Melanocyte of skin (primary cell): ENCODE measurements around a stretch of chr1.

GRCh38 chr1:17597613-17598338 is 58.3 kb downstream of the ARHGEF10L start:
- CAGE, long polyA plus RNA, 2 experiments: no peak in any of the 2 experiments

DNA sequence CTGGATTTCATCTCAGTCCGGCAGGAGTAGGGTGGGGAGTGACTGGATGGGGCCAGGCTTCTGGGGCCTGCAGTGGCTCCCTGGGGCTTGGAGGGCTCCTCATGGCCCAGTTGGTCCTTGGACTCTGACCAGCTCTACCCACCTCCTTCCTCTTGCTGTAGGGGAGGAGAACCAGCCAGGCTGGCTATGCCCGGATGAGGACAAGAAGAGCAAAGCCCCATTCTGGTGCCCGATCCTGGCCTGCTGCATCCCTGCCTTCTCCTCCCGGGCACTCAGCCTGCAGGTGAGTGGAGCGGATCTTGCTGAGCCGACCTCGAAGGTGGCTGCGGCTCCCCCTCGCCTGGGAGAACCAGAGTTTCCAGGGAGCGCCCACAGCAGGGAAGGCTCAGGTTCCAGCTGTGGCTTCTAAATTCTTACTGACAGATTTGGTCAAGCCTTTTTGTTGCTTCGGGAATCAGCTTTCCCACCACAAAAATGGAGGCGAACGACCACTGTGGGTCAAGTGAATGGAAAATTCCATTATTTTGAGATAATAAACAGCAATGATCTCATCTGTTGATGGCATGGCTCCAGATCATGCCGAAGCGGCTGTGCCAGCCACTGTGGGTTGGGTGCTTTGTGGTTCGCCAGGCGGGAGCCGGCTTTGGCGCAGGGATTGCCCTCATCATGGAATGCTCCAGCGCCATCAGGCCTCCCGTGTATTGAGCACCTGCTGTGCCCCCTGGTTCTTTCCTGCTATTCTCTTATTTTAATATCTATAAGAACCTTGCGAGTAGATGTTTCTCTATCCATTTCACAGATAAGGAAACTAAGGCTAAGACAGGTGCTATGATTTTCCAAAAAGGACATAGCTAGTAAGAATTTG is 106.5 kb upstream of the ACTL8 start:
- CAGE, long polyA plus RNA, 2 experiments: no peak in any of the 2 experiments

GRCh38 chr1:17663990-17664611 is 91.0 kb upstream of the ACTL8 start:
- CAGE, long polyA plus RNA, 2 experiments: no peak in any of the 2 experiments

GRCh38 chr1:17708552-17708776 is 46.7 kb upstream of the ACTL8 start:
- CAGE, long polyA plus RNA, 2 experiments: no peak in any of the 2 experiments

DNA sequence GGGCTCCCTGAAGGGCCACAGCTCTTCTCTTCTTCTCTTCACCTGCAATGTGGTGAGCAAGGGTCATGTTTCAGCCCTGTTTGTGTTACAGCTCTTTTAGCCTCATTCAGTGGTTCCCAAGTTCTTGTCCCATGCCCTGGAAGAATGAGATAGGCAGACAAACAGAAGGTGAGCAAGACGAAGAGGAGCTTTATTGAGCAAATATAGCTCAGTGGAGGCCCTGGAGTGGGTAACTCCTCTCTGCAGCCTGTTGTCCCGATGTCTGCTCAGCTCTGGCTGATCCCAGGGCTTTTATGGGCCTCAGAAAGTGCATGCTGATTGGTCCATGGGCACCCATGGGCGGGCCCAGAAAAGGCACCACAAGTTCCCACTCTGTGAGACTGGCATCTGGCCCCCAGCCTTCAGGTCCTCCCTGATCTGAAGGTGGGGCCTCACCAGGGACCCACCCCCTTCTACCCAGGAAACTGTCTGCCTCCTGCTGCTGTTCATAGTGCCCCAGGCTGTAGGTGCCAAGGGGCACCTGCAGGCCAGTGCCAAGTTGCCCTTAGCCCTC is 35.2 kb downstream of the ACTL8 start:
- CAGE, long polyA plus RNA, 2 experiments: no peak in any of the 2 experiments

GRCh38 chr1:18938469-18938677 is 18.1 kb downstream of the IFFO2 start:
- CAGE, long polyA plus RNA, 2 experiments: no peak in any of the 2 experiments

- CAGE, long polyA plus RNA, 2 experiments: no peak in any of the 2 experiments
These were observed 14.6 kb downstream of the IFFO2 start for GRCh38 chr1:18941827-18942259.

DNA sequence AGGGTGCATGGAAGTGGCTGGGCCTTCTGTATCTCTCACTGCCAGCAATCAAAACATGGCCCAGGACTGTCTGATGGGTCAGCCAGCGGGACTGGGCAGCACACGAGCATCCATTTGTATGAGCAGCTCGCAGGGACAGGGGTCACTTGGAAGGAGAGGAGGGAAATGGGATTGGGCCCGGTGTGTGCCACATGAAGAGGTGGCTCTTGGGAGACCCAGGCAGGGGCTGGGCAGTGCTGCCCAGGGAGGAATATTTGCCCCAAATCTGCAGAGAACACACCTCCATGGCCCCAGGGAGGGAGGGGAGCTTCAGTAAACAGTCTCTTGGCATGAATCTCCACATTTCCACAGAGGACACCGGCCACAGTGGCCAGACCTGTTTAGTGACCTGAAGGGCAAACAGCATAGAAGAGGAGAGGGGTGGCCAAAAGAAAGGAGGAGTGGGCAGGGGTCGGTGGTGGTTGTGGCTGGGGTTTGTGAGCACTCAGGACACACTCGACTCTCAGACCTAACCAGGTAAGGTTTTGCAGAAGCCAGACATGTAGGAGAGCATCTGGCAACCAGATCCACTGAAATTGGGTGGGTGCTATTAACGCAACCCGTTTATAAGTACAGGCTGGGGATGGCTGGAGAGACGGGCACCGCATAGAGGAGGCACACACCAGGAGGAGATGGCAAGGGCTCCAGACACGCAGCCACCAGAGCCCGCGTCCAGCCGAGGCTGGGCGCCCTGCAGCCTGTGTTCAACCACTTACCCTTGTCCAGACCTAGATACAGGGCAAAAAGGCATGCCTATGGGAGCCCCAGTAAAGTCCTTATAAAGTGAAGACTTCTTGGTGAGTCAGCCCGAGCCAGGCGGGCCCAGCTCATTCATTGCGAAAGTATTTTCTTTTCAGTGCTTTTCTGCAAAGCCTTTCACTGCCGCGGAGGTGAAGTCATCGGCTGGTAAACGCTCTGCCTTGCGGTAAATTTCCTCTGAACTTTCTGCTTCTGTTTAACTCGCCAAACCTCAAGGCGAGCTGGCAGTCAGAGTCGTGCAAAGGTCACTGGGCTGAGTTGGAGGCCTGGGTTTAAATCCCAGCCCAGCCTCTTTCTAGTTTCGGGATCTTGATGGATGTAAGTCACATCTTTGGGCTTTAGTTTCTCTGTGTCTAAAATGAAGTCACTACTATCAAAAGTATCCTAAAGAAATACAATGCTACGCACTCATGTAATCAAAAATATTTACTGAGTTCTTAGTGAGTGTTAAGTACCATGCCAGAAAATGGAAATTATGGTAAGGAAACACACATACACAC is 54.3 kb upstream of the IFFO2 start:
- CAGE, long polyA plus RNA, 2 experiments: no peak in any of the 2 experiments

DNA sequence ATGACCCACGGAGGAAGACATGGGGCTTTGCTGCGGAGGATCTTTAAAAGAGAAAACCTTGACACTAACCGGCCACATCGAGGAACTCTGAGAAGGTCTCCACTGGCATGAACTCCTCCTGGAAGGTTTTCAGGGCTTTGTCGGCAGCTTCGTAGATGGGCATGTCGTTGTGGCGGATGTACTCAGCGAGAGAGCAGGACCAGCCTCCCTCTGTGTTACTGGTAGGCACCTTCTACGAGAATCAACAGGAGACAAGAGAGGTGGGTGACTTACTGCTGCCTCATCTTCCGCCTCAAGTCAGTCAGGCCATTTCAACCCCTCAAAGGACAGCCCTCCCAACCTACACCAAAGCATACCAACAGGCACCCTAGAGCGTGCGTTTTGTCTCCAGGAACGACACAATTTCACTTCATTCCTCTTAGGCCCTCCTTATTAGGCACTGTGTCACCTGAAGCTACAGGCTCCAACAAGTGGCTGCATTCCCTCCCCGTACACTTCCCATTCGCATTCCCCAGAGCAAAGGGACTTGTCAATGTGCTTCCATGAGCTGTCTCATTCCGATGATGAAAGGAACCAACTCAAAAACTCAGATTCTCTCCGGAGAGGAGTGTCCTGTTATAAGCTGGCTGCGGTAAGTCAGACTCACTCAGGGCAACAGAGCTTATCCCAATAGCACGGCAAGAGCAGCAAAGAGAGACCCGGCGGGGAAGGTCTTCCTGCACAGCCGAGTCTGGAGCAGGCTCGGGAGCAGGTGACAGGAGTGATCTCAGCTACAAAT is 120.4 kb upstream of the IFFO2 start:
- CAGE, long polyA plus RNA, 2 experiments: no peak in any of the 2 experiments

DNA sequence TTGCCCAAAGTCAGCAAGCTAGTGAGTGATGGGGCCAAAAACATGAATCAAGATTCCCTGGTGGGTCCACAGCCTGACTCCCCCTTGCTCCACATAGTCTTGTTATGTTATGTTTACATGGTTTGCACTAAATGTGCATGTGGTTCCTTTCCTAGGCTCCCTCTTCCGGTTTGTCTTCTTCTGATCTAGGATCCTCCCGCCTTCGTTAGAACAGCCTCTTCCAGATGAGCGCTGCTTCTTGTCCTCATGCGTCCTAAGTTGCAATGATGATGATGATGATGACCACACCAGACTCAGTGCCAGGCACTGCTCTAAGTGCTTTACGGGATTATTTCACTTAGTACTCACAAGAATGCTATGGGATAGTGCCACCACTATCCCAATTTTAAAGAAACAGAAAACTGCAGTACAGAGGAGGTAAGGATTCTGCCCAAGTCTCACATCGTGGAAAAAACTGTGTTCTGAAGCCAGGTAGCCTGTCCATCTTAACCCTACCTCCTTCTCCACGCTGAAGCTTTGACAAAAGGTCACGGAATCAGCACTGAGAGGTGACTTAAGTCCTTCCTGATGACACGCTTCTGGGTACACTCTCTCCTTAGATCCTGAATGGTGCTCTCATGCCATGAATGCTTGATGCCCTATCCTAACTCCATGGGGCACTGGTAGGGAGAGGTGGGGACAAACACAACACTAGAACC is 125.6 kb upstream of the IFFO2 start:
- CAGE, long polyA plus RNA, 2 experiments: no peak in any of the 2 experiments

- CAGE, long polyA plus RNA, 2 experiments: no peak in any of the 2 experiments
These were observed 105.1 kb downstream of the UBR4 start for GRCh38 chr1:19104866-19105554.

DNA sequence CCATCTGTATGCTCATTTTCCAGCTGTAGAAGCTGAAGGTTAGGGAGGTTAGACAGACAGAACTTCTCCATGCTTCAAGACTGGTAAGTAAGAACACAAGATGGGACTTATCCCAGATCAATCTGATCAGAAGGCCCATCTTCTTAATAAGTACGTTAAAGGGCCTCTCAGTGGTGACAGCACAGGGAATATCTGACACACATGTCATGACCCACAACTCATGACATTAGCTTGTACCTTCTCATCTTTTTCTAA is 84.2 kb downstream of the UBR4 start:
- CAGE, long polyA plus RNA, 2 experiments: no peak in any of the 2 experiments

DNA sequence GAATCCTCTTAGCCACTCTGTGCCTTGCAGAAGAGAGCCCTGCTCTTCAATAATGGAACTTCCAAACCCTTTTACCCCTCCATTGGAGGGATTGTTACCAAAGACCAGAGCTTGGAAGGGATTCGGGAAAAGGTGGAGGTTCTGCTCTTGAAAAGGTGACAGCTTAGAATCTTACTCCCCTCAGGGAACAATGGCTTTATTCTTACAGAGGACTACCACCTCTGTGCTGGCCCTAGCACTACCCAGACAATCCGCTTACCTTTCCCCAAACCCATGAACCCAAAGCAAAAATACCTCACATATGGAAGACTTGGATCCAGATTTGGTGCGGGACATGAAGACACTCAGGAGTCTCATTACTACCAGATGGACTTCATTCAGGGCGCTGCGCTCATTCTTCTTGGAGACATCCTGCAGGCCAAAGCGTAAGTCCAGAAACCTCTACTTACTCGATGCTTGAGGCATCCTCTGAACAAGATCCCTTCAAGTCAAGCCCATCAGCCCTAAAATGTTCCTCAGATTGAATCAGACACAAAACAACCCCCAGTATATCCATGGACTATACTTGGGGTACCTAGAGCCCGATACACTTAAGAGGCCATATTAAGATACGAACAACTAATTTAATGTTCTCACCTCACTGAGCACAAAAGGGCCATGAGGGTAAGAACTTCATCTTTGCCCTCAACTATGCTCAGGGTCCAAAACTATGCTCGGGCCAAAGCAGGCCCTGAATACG is 82.6 kb downstream of the UBR4 start:
- CAGE, long polyA plus RNA, 2 experiments: no peak in any of the 2 experiments

DNA sequence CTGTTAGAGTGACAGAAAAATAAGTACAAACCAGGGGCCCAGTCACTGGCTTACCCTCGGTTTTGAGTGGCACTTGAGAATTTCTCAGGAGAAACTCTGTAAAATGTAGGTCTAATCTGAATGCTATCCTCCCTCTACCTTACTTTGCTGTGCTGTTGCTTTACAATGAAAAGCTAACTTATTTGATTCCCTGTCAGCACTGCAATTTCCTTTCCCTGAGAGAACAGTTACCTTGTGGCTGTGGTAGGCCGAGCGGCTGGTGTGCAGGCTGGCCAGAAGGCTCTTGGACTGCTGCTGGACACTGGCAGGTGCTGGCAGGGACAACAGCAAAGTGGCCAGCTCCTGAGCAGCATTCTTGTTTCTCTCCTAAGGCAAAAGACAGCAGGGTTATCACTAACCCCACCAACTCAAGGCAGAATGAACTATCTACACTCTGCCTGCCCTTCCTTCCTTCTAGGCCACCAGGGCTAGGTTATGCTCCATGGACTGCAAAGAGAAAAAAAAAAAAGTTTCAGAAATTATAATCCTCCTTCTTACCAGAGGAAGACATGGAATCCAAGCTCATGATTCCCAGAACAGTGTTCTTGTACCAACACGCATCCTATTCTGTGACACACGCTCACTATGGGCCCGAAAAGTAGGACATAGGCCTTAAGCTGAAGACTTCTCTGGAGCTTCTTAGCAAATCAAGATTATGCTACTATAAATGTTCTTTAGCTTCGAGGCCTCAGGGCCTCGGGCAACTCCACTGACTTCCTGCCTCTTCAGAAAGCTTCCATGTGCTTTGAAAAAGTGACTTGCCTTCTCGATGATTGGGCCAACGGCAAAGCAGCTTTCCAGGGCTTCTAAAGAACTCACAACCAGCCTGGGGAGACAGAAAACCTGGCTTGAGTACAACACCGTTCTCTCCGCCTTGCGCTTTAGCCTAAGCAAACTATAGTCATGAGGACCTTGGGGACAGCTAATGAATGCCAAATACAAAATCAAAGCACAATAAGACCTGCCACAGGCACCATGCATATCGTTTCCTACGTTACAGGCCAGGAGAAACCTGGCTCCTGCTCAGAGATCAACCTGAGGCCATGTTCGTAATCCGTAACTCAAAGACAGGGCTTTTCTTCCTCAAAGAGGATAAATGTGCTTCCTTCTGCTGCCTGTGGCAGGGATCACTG is 61.9 kb downstream of the UBR4 start:
- CAGE, long polyA plus RNA, 2 experiments: no peak in any of the 2 experiments

GRCh38 chr1:19161525-19162042 is 48.5 kb downstream of the UBR4 start:
- CAGE, long polyA plus RNA, 2 experiments: no peak in any of the 2 experiments

- CAGE, long polyA plus RNA, 2 experiments: no peak in any of the 2 experiments
These were observed 45.4 kb downstream of the UBR4 start for GRCh38 chr1:19164788-19165029.

DNA sequence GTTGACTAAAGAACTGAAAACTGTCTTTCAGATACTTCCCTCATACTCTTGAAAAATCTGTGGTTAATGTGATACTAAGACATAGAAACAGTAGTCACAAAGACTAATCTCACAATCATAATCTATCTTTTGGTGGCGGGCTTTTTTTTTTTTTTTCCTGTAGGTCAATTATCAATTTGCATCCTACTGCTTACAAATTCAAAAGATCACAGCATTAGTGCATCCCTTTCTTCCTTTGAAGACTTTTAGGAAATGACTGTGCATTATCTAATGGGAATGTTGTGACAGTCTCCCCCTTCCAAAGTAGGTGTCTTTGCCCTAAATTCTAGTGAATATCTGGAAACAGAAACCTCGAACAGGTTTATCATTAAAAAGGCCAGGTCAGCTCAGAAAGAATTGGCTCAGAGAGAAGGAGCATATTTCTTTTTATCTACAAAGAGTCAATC is 4.5 kb downstream of the UBR4 start:
- CAGE, long polyA plus RNA, 2 experiments: no peak in any of the 2 experiments

GRCh38 chr1:19209273-19209949 is 655 bp downstream of the UBR4 start:
- CAGE, long polyA plus RNA, 2 experiments: no peak in any of the 2 experiments

GRCh38 chr1:19255049-19255597 is 3.5 kb downstream of the MRTO4 start:
- CAGE, long polyA plus RNA, 2 experiments: no peak in any of the 2 experiments

DNA sequence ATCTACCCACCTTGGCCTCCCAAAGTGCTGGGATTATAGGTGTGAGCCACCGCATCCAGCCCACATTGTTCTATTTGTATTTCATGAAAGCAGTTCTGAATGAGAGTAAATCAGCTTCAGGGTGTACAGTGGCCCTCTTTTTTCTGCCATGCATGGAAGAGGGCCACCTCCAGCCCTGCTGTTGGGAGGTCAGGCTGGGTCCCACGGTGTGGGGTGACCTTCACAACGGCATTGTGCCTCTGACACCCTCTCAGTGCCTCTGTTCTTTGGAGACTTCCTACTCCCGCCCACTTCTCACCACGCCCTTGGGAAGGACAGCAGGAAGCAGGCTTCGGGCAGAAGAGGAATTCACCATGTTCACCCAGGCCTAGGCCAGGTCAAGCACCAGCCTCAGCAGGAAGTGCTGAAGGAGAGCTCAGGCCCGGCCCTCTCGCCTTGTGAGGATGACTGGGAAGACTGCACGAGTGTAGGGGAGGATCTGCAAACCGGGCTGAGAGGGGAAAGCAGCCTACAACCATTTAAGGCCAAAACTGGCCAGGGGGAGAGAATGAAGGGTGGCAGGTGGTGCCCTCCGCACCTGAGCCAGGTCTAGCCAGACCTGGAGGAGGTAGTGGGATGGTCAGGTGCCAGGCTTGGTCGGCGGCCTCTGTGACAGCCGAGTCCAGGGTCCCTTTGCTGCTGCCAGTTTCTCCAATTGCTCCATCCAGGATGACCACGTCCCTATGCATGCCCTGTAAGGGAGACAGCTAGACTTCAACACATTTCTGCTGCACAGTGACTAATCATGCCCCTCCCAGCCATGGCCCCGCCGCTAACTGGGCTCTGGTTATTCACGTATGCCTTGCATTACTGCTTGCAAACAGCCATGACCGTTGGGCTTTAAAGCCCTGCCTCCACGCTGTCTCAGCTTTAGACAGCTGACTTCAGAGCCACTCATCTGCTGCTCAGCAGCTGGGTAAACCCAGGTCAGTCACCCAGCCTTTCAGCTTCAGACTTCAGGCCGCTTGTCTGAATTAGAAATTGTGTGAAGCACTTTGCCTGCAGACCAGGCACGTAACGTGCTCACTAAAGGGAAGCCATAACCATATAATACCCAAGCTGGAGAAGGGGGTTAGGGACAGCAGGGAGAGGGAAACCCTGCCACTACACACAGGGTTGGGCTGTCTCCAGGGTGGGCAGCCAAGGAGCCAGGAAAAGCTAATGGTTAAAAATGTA is 8.8 kb downstream of the MRTO4 start:
- CAGE, long polyA plus RNA, 2 experiments: no peak in any of the 2 experiments